Hair follicle dermal papilla cell (primary cell): ENCODE measurements around the gene SLC7A14.

DNA sequence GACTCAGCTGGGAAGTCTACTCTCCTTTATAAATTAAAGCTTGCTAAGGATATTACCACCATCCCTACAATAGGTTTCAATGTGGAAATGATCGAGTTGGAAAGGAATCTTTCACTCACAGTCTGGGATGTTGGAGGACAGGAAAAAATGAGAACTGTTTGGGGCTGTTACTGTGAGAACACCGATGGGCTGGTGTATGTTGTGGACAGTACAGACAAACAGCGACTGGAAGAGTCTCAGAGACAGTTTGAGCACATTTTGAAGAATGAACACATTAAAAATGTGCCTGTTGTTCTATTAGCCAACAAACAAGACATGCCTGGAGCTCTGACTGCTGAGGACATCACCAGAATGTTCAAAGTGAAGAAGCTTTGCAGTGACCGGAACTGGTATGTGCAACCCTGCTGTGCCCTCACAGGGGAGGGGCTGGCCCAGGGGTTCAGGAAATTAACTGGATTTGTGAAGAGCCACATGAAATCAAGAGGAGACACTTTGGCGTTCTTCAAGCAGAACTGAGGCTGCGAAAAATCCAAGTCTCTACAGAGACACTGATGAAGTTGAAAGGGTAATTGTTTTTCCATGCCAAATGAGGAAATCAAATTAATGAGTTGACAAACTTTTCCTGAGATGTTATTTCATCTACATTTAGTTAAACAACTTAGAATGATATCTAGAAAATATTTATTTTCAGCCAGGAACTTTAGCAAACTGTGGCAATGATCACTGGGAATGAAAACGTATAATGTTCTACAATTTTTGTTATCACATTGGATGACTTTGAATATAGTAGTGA lies 646 bp downstream of the ARL14 start:
- CAGE, long polyA plus RNA, result no peak

DNA sequence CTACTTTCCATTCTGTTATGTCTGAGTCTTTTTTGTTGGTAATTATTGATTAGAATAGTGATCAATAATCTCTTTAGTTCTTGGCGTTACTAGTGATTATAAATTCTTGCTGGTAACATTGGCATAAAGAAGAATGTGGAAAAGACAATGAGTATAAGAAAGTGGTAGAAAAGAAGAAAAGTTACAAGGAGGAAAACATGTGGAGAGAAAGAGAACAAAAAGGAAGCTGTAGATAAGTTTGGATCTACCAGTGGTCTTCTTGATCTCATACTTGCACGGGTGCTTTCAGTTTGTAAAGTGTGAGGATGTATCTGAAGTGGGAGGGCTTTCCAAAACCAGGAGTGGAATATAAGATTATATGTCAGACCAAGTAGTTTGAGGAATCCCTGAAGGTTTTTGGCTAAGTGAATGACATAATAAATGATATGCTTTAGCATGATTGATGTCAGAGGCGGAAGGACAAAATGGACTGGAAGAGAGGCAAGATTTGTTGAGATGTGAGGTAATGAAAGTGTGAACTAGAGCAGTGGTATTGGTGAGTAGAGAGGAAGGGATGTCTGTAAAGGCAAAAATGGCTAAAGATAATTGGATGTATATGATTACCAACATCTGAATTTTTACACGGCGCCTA lies 61.0 kb downstream of the PPM1L start:
- CAGE, long polyA plus RNA, result no peak

- CAGE, long polyA plus RNA, result no peak
Observed at GRCh38 chr3:160885576-160886737, 129.9 kb downstream of the PPM1L start.

GRCh38 chr3:165874645-165875237 lies 37.5 kb upstream of the BCHE start:
- CAGE, long polyA plus RNA, result no peak

GRCh38 chr3:167735784-167736178 lies 260 bp downstream of the SERPINI1 start:
- CAGE, long polyA plus RNA, result no peak

- CAGE, long polyA plus RNA, result no peak
Observed at GRCh38 chr3:167814140-167814858, 78.8 kb downstream of the SERPINI1 start.

- CAGE, long polyA plus RNA, result no peak
Observed at GRCh38 chr3:167870688-167871153, 135.2 kb downstream of the SERPINI1 start.

- CAGE, long polyA plus RNA, result no peak
Observed at GRCh38 chr3:167992566-167992927, 103.2 kb downstream of the GOLIM4 start.

DNA sequence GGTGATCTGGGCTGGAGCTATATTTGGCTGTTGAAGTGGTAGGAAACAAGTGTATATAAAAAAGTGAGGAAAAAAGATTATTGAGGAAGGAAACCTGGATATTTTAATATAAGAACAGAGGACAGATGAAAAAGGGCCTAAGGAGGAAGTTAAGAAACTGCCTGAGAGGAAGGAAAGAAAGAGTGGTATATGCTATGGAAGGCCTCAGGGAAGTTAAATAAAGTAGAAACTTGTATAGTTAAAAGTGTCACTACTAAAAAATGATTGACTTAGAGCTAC lies 164.9 kb upstream of the GOLIM4 start:
- CAGE, long polyA plus RNA, result no peak

DNA sequence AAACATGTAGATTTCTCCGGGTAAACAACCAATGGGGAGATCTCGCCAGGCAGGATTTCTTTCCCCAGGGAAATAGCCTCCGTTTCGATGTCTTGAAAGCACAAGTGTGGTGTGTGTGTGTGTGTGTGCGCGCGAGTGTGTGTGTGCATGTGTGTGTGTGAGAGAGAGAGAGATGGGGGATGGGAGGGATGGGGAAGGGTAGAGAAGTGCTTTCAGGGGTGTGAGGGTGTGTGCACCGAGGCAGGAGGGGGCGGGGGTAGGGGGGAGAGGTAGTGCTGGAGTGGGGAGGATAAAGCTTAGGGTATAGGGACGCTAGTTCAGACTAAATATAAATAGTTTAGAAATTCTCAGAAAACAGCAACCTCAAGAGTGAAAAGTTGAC lies 515.9 kb downstream of the MECOM start:
- CAGE, long polyA plus RNA, result no peak

GRCh38 chr3:169243008-169243543 lies 420.4 kb downstream of the MECOM start:
- CAGE, long polyA plus RNA, result no peak

GRCh38 chr3:169623889-169624720 lies 39.4 kb downstream of the MECOM start:
- CAGE, long polyA plus RNA, result no peak

DNA sequence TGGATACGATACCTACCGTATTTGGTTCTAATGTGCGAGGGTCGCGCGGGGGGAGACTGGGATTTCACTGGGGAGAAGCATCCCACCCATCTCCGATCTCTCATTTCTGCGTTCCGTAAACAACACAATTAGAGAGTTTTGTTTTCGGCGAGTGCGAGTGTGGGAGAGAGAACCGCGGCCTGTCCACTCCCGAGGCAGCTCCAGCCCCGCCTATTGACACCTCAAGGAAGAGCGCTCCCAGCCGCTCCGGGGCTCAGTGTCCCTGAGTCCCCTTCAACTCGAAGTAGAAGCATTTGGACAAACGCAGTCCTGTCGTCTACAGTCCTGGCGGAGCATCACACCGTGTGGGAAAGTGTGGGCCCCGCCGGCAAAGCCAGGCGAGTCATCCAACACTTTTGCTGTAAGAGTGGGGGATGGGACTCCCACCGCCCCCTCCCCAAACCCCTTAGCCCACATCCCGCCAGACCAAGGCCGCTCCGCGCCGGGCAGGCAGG lies 1.7 kb downstream of the MECOM start:
- CAGE, long polyA plus RNA, result no peak

- CAGE, long polyA plus RNA, result no peak
Observed at GRCh38 chr3:169945203-169945643, 21.4 kb upstream of the SEC62 start.

DNA sequence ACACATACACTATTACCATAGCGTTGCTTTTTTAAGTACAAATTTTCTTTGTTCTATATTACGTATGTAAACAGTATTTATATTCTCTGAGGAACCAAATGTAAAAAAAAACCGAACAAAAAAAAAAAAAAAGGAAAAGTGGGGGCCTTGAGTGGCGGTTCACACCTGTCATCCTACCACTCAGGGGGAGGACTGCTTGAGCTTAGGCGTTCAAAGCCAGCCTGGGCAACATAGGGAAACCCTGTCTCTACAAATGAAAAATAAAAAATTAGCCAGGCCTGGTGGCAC lies 1.6 kb downstream of the PHC3 start:
- CAGE, long polyA plus RNA, result no peak

DNA sequence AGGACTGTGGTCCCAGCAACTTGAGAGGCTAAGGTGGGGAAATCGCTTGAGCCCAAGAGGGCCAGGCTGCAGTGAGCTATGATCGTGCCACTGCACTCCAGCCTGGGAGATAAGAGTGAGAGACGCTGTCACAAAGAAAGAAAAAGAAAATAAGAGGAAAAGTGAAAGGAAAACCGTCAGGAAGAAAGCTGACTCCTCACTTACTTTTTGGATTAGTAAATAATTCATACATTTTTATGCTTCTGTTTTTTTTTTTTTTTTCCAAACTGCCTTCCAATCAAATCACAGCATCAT lies 1.3 kb downstream of the PHC3 start:
- CAGE, long polyA plus RNA, result no peak

DNA sequence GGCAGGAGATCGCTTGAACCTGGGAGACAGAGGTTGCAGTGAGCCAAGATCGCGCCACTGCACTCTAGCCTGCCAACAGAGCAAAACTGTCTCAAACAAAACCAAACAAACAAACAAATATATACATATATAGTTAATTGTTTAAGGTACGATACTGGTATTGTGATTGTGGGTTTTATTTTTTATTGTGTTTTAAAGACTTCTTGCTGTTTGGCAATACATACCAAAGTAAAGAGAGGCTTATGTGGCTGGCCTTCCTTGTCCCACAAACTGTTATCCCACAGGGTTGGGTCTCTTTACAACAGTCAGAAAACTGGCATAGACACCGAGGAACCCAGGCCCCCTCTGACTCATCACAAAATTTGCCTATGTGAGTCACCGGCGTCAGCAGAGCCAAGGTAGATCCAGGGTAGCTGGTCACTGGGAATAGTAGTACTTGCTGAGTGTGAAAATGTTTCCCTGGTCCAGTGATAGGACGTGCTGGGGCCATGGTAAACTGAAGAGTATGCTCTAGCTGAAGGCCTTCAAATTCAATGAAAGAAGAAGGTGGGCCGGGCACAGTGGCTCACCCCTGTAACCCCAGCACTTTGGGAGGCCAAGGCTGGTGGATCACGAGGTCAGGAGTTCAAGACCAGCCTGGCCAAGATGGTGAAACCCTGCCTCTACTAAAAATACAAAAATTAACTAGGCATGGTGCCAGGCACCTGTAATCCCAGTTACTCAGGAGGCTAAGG lies 27.2 kb upstream of the SKIL start:
- CAGE, long polyA plus RNA, result no peak

- CAGE, long polyA plus RNA, result no peak
Observed at GRCh38 chr3:170419503-170420229, 998 bp downstream of the CLDN11 start.

DNA sequence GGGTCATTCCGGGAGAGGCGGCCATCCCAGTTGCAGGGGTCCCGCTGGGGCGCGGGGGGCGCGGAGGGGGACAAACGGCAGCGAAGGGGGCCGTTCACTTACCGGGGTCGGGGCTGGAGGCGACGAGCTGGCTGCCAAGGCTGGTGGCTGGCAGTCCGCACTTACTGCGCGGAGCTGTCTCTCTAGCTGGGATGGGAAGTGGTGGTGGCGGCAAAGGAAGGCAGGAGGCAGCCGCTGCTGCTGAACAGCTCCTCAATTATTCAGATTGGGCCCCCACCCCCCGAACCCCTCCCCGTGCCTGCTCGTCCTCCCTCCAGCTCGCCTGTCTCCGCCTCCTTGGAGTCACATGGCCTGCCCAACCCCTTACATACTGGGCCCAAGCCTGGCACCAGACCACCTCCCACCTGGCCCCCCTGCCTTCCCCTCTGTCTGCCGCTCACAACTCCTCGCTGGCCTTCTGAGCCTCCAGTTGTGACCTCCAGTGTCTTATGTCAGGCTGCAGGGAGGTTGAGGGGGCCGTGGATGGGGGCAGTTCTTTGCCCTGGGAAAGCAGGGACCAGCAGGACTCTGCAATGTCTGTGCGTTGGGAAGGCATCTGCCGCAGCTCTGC lies at the start of gene SLC7A14:
SLC7A14 (minus strand) TSS at position 267 of the 610 bp plus-strand sequence.
- CAGE, long polyA plus RNA, result no peak

DNA sequence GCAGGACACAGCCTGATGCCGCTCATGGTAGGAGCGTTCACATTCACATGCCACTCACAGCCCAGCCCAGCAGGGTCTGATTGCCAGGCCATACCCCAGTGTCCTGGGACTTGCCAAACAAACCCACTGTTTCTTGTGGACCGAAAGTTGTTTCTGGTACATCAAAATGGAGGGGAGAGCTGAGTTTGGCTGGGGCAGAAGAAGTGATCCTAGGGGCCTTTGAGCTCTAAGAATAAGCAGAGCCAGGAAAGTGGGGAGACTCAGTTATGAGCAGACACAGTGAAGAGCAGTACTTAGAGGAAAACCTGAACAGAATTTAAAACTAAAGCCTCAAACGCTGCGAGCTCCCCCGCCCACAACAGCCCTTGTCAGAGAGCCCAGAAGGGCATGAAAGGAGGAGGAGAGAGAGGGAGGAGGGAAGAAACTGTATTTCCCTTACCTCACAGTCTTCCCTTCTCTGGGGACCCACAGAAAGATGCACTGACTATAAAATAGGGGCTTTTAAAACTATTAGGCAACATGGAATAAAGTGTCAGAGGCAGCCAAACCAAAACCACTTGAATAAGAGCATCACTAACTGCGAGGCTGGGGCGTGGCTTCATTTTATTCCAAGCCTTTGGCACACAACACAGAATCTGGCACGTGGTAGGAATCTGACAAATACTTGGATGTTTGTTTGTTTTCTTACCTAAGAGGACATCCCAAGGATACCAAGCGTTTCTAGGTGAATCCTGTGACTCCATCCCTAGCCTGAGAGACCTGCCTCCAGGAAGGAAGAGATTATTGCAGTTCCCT lies 129.0 kb downstream of the RPL22L1 start:
- CAGE, long polyA plus RNA, result no peak